AG10803 (cell line): ENCODE measurements around a stretch of chr9.

DNA sequence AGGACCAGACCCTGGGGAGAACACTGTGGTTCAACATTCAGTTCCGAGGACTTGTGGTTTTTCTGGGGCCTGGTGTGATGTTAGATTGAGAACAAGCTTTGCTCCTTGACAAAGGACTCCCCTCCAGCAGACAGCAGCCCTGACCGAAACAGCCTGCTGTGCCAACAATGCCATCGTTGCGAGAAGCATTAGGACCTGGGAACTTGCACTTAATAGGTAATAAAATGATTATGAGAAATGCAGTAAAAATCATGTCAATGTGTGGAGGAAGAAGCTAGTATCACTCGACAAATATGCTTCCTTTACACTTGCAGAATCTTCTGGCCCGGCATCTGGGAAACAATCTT is 164.5 kb upstream of the ERCC6L2 start:
- RRBS, result no CpG with 5 or more reads among the region's 6 CpGs

DNA sequence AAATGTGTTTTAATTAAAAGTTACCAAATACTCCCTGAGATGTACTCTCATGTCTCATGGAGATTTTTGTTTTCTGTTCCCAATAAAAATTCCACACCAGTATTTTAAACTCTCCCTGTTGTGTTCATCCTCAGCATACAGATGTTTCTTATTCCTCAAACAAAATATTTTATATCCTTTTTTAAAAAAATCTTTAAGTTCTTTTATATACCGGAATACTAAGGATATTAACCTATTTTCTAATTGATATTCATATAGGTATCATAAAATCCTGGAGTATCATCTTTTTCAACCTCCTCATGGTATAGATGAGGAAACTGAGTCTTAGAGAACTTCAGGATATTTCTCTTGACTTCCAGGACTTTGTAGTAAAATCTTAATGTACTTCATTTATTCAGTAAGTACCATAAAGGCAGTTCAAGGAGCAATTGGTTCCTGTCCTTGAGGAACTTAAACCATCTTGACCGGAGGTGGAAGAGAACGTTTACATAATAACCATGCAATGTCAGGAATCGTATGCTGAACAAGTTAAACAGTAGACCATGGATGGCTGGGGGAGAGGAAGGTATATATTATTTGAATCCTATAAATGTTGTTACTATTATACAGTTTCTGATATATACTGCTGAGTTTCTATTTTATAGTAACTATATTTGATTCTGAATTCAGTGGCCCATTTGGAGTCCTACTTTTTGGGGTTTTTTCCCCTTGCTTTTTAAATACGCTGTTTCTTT is 91.7 kb downstream of the ERCC6L2 start:
- RRBS, result no CpG with 5 or more reads among the region's 5 CpGs

DNA sequence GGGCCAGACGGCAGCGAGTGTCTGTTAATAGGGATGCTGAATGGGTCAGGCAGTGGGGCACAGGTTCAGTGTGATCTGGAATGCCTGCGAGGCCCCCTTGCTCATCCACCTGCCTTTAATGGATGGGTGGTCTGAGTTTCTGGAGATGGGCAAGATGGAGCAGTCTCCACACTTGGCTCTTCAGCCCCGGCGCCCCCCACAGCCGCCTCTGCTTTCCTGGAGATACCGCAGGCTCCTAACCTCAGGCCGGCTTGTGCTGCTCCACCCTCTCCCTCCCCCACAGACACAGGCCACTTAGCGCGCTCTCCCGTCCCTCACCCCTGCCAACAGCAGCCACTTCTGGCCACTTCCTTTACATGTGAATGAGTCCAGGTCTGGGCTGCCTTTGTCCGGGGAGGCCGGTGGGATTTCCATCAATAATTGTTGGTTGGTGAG is 147.2 kb downstream of the ERCC6L2 start:
- RRBS, result 57% methylated on average over 5 of the region's 13 CpGs

DNA sequence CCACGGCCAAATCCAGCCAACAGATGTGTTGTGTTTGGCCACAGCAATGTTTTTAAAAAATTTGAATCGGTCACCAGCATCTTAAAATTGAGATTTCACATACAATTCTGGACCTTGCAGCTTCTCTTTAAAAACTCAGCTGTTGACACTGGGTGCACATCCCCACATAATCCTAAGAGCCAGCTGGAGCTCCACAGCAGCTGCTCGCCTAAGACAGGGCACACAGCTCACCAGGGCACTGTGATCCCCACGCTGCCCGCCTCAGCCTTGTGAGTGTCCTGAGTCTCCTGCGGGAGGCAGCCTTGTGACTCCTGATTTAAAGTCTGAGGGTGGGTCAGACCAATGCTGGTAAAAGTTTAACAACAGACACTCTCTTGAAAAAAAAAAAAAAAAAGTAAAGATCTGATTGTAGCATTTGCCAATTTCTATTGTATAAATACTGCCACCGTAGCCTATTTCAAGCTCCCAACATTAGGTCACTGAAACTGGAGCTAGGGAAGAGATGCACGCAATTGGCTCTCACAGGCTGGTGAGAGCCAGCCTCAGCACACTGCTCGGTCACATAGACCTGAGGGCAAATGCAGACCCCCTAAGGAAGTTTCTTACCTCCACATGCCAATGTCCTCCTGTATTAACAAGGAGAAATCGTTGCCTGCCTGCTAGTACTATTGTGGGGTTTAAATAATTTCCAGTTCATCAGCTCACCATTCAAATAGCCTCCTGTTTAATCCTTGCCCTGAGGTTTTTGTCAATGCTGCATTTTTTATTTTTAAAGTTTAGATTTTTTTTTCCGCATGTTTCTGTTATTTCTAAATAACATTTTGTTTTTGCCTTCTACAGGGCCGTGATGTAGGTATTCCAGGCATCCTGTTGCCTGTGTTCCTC is 124.7 kb downstream of the HSD17B3 start:
- RRBS, result no CpG with 5 or more reads among the region's 12 CpGs

GRCh38 chr9:96342294-96342628 is 40.3 kb upstream of the HSD17B3 start:
- RRBS, result no CpG with 5 or more reads among the region's 7 CpGs

DNA sequence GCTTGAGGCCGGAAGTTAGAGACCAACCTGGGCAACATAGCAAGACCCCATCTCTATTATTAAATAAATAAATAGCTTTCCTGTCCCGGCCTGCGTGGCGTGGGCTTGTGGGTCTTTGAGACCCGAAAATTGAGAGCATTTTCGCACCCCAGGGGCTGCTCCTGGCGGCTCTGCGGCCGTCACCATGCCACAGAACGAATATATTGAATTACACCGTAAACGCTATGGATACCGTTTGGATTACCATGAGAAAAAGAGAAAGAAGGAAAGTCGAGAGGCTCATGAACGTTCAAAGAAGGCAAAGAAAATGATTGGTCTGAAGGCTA is 11.1 kb downstream of the ZNF367 start:
- RRBS, result no CpG with 5 or more reads among the region's 15 CpGs

GRCh38 chr9:96417647-96418028 is 532 bp downstream of the ZNF367 start:
- RRBS, result no CpG with 5 or more reads among the region's 56 CpGs

GRCh38 chr9:96599446-96599810 is 20.2 kb downstream of the CDC14B start:
- RRBS, result no CpG with 5 or more reads among the region's 4 CpGs

DNA sequence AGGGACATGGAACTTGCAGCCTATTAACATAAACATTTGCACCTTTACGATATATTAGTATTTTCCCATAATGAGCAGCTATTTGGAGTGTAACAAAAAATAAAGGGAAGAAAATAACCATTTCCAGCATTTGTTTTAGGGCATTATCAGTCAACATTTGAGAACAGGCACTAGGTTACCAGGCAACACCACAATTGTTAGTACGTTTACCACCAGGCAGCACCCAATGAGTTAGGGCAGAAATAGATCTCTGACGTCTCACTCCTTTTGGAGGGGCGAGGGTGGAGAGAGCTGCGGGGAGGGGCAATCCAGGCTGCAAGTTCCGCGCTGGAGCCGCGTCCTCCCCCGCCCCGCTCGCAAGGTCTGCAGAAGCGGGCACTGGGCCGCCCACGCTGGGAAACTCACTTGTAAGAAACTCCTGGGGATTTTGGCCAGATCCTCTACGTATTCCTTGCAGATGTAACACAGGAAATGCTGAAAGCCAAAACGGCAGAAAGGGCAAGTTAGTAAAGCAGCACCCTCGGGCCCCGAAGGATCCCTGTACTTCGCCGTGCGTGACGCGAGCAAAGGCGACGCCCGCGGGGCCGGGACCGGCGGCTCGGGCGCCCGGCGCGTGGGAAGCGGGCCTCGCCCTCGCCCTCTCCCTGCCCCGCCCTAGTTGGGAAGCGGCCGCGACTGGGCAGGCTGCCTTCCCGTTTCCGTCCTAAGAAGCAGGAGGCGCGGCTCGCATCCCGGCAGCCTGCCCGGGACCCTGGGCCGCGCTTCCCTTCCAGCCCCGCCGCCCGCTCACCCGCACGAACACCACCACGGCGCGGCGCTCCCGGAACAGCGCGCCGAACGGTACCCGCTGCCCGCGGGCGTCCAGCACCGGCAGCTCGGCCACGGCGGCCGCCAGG is 569 bp downstream of the PRXL2C start:
- RRBS, result 1% methylated on average over 24 of the region's 75 CpGs

DNA sequence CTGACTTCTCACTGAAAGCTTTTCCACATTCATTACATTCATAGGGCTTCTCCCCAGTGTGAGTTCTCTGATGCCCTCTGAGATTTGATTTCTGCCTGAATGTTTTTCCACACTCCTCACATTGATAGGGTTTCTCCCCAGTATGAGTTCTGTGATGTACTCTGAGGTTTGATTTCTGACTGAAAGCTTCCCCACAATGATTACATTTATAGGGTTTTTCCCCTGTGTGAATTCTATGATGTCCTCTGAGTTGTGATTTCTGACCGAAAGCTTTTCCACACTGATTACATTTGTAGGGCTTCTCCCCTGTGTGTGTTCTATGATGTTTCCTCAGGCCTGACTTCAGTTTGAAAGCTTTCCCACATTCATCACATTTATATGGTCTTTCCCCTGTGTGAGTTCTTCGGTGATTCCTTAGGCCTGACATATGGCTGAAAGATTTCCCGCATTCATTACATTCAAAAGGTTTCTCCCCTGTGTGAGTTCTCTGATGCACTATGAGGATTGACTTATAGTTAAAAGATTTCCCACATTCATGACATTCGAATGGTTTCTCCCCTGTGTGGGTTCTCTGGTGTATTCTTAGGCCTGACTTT is 36.1 kb downstream of the ZNF782 start:
- RRBS, result no CpG with 5 or more reads among the region's 4 CpGs

DNA sequence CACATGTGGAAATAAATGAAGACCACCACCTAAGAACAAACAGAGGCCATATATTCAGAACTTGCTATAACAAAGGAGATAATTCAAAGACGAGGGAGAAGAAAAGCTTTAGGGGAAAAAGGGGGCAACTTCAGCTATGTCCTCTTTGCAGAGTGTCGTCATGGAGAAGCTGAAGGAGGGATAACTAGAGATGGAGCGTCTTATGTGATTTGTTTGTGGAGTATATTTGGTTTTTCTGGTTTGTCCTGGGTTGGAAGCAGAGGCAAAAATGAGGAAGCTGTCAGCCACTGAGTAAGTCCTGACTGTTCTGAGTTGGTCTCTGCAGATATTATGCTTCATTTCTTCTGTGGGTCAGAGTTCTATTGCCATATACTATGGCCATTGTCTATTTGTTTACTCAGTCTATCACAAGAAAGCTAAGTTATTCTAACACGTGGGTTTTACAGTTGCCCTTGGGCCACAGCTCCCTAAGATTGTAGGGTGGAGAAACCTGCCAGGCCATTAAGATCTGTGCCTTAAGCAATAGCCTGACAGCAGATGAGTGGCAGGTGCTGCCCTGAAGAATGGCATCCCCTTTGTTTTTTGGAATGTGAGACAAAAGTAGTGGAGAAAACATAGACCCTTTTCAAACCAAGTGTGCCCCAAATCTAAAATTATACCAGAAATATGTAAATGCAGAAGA is 2.9 kb upstream of the CTSV start:
- RRBS, result no CpG with 5 or more reads among the region's 4 CpGs

DNA sequence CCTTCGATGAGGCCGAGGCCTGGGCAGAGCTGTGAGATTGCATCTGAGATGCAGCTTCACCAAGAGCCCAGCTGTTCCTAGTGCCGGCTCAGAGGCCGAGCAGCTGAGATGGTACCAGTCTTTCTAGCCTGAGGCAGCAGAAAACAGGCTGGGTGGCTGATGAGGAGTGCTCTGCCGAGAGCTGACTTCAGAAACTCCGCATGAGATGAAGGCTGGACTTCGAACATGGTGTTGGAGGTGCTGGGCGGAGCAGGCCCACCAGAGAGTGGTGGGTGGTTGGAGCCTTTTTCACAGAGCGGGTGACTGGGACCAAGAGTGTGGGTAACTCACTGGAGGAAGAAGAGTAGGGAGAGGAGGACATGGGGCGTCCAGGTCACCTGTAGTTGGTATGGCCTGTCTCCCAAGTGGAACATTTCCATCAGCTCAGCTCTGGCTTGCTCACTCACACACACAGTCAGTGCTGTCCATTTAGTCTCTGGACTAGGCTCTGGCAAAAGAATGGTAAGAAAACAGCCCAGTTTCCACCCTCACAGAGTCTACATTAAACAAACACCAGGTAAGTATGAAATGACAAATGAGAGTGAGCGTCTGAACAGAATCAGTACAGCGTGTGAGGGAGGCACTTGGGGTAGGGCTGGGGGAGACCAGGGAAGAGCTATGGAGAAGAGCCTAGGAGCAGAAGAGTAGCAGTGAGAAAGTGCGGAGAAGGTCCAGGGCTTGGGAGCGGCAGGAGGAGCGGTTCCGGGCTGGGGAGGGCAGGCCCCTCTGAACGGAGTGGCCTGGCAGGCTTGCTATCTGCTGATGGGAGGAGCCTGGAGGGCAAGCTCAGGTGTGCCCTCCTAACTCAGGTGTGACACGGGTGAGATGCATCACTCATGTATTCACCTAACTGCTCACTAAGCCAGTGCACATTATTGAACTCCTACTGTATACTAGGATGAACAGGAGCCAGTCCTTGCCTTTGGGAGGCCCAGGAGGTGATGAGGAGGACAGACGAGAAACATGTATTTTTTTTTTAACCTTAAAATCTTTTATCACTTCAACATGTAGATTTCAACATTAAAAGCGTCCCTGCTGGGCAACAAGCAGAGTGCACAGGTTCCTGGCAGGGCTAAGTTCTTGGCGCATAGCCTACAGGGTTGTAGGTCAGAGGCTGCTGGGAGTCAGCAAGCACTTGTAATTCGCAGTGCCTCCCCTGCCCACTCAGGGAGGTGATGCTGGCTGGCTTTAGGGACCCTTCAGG is 55.1 kb downstream of the TMOD1 start:
- RRBS, result no CpG with 5 or more reads among the region's 22 CpGs

DNA sequence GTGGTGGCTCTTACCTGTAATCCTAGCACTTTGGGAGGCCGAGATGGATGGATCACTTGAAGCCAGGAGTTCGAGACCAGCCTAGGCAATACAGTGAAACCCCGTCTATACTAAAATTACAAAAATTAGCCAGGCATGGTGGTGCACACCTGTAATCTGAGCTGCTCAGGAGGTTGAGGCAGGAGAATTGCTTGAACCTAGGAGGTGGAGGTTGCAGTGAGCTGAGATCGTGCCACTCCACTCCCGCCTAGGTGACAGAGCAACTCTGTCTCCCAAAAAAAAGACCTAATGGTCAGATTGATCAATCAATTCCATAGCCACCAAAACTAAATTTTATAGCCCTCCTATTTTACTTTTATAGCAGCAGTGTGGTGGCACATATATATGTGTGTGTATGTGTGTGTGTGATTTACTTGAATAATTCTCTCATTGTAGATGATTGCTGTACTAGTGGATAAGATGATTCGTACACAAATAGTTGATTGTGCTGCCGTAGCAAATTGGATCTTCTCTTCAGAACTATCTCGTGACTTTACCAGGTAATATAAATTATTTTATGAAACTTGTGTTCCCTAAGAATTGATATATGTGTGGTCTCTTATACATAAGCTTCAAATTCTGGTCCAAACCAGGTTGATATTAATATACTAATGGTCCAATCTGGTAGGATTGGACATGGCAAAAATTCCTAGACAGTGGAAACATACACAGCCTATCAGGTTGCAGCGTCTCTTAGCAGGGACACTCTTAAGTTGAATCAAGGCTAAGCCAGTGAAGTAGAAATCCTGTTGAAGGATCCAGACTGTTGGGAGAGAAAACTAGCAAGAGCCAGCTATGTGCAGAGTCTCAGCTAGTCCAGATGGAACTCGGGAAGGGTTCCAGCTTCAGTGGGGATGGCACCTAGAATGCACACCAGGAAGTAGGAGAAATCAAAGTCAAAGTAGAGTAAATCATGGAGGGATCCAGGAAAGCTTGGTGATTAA is 30.6 kb downstream of the NCBP1 start:
- RRBS, result no CpG with 5 or more reads among the region's 10 CpGs

GRCh38 chr9:97984090-97985170 is 1.3 kb downstream of the ANP32B start:
- RRBS, result 2% methylated on average over 66 of the region's 146 CpGs

- RRBS, result no CpG with 5 or more reads among the region's 9 CpGs
These were observed 7.2 kb downstream of the ANP32B start for GRCh38 chr9:97990140-97990999.

GRCh38 chr9:98053966-98055148 is 2.2 kb upstream of the NANS start:
- RRBS, result no CpG with 5 or more reads among the region's 12 CpGs

DNA sequence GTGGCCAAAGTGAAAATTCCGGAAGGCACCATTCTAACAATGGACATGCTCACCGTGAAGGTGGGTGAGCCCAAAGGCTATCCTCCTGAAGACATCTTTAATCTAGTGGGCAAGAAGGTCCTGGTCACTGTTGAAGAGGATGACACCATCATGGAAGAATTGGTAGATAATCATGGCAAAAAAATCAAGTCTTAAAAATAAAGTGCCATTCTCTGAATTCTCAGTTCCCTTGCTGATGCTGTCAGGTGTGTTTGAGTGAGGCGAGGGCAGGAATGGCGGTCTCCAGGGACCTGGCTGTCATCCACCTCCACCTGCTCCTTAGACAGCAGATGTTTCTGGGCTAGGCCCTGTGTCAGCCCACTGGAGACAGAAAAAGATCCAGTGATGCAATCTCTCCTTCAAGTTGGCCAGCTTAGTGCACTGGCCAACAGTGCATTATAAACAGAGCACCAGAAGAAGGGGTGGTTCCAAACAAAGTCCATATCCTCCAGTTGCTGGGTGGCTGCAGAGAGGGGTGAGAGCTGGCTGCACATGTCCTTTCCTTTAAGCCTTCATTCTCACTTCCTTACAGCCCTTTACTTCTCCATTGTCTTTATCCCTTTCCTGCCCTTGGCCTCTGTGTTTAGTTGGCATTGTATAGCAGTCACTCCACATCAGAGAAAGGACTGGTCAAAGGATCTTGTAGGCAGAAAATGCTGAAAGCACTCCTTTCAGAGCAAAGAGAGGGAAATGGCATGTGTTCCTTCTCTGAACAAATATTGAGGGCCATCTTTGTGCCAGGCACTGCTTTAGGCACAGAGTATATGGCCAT is 26.5 kb downstream of the NANS start:
- RRBS, result no CpG with 5 or more reads among the region's 4 CpGs

DNA sequence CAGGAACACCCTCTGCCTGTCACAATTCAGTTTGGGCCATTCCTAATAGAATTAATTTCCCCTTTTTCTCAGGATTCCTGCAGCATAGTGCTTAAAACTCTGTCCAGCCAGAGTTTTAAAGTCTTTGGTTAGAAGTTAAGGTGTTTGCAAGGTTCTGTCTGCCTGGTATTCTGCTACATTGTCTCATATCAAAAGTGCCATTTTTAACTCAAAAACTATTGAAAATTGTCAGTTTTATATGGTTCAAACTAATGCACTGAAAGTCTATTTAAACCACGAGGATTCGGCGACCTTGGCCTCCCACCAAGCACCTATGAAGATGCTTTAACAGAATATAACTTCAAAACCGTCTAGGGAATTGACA is 29.0 kb downstream of the NANS start:
- RRBS, result no CpG with 5 or more reads among the region's 4 CpGs

GRCh38 chr9:98099598-98100424 is 19.2 kb downstream of the TRIM14 start:
- RRBS, result no CpG with 5 or more reads among the region's 8 CpGs